Fallopian tube (tissue), 1 donor: ENCODE data around the gene SLC35E4.

DNA sequence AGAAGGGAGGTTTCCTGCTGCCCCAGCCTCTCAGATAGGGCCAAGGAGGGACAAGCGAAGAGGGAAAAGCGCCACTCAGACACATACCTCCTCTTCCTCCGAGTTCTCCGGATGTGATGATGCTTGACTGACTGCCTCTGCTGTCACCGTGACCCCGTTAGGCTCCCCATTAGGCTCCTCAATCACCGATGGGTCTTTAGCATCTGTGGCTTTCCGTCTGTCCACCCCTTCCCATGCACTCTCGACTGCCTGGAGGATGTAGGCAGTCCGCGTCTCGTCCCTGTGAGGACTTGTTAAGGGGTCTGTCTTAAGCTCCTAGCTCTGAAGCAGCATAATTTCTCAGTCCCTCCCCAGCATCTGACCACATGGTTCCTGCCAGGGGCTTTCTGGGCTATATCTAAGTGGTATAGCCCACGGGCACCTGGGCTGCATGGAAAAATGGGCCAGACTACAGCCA lies 33.5 kb downstream of the ASCC2 start:
- PRO-cap: no peak

DNA sequence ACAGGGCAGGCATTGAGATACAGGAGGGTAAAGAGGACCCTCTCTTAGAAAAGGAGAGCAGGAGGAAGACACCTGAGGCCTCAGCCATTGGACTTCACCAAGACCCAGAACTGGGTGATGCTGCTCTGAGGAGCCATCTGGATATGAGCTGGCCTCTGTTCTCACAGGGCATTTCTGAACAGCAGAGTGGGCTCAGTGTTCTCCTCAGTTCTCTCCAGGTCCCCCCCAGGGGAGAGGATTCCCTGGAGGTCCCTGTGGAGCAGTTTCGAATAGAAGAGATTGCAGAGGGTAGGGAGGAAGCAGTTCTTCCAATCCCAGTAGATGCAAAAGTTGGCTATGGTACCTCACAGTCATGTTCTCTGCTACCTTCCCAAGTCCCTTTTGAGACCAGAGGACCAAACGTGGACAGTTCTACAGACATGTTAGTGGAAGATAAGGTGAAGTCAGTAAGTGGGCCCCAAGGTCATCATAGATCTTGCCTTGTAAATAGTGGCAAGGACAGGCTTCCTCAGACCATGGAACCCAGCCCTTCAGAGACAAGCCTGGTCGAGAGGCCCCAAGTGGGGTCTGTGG lies 60.4 kb upstream of the HORMAD2 start:
- PRO-cap: unidirectional peak, plus-strand start at position 278 of the sequence

DNA sequence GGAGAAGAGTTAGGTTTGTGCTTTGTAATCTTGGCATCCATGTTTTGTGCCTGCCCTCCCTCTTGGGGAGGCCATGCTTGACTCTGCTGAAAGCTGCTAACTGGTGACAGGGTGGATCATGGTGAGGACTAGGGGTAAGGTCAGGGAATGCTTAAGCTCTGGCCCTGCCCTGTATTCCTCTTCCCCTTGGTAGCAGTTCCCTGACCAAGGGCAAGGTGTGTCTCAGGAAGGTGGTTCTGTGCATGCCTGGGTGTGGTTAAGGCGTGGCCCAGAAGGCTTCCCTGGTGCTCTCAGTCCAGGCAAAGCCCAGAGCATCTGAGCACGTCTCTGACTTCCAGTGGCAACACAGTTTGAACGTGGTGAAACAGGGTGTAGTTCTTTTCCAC lies 53.2 kb upstream of the HORMAD2 start:
- PRO-cap: no peak

DNA sequence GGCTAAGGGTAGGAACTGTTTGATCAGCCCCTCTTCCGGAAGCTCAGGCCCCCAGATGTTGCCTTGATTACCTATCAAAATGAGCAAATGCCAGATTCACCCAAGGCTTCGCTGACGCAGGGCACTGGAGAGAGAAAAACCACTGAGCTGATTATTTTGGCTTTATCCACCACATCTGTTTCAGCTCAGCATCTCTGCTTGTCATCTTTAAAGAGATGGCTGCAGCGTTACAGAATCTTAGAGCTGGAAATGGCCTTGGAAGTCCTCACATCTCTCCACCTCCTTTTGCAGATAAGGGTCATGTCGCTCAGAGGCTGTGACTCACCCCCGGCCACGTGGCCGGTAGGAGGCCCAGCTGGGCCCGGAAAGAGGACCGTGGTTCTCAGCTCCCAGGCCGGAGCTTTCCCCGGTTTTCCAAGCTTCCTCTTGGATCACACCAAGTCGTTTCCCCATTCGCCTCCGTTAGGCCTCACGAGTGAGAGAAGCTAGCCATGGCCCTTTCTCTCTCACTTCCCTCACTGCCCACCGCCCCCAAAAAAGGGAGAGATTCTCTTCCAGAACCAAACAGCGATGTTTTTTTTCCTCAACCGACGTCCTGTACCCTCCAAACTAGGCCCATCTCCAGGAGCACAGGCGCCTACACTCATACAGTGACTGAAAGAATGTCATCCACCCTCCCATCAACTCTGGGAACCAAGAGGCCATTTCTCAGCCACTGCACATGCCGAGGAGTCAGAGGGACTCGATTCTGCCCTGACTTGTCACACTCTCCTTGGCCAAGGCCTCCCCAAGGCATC lies 37.7 kb downstream of the LIF start:
- PRO-cap: unidirectional peak, plus-strand start at position 345 of the sequence

- PRO-cap: no peak
These were observed 33.7 kb downstream of the LIF start for GRCh38 chr22:30212877-30213264.

- PRO-cap: unidirectional peak, plus-strand start at chr22:30235026
These were observed 11.7 kb downstream of the LIF start for GRCh38 chr22:30234797-30235341.

GRCh38 chr22:30245449-30246321 lies 874 bp downstream of the LIF start:
- PRO-cap: unidirectional peak, plus-strand start at chr22:30245842; unidirectional peak, plus-strand start at chr22:30246190

GRCh38 chr22:30273200-30273843 lies 6.7 kb upstream of the OSM start:
- PRO-cap: no peak

- PRO-cap: bidirectional peak, plus-strand start at chr22:30424163, minus-strand start at chr22:30424168
These were observed 1.5 kb upstream of the MTFP1 start for GRCh38 chr22:30424001-30424571.

DNA sequence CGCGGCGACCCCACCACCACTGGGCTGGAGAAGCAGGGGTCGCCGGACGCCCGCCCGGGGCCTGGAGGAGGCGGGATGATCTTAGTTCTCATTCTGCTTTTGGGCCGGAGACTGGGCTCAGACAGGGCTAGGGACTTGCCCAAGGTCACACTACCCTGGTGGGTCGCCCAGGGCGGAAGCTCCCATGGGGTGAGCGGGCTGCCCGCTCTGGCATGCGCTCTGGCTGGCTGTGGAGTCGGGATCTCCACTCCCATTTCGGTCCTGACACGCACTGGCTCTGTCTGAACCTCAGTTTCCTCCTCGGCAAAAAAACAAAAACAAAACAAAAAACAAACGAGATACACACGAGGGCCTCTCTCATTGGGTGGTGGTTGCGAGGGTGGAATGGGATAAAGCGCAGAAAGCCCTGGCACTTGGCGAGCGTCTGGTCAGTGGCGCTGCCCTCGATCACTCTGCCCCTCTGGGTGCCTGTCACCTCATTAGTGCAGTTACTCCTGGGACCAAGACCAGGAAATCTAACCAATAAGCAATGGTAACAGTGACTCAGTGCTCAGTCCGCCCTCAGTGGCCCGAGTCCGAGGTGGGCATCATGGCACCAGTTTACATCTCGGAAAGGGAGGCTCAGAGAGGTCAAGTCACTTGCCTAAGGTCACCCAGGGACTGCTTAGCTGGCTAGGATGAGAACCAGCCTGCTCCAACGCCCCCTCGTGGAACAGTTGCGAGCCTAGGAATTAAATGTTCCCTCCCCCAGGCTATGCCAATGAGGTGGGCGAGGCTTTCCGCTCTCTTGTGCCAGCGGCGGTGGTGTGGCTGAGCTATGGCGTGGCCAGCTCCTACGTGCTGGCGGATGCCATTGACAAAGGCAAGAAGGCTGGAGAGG lies 638 bp downstream of the MTFP1 start:
- PRO-cap: bidirectional peak, plus-strand start at position 788 of the sequence, minus-strand start at position 454 of the sequence

GRCh38 chr22:30474943-30475621 lies 3.3 kb upstream of the SEC14L3 start:
- PRO-cap: bidirectional peak, plus-strand start at chr22:30475276, minus-strand start at chr22:30475143

- PRO-cap: no peak
These were observed 8.7 kb downstream of the TCN2 start for GRCh38 chr22:30615433-30616240.

DNA sequence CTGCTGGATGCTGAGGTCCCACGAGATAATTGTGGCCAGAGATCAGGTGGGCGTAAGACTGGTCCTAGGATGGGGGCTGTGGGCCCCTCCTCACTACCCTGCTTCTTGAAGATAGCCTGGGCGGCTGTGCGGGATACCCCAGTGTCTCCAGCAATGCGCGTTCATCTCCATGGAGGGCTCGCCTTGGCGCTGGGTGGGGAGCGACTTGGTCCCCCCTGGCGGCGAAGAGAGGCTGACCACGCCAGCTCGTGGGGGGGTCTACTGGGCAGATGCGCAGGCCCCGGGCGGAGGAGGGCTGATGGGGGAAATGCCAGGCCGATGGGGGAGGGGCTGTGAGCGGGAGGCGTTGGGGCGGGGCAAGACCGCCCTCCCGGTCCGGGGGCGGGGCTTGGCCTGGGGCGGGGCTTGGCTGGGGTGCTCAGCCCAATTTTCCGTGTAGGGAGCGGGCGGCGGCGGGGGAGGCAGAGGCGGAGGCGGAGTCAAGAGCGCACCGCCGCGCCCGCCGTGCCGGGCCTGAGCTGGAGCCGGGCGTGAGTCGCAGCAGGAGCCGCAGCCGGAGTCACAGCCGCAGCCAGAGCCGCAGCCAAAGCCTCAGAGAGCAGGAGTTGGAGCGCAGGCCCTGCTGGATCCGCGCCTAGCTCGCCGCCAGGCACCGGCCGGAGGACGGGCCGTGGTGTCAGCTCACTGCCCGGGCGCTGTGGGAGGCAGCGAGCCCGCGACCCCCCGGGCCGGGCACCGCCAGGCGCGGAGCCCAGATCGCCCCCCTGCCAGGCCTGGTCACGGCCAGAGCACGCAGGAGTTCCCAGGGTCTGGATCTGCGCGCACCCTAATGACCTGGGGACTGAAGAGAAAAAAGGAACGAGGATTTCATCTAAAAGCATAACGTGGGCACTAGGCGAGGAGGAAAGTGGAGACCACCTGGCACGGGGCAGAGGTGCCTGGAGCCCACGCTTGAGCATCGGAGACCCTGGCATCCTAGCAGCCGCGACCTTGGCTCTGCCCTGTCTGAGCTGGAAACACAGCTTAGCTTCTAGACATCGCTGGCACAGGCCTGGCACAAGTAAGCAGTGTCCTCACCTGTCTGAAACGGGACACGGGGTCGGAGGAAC lies at the start of gene SLC35E4:
Gene SLC35E4, plus strand, starts transcription at position 531 of the 1,109 bp plus-strand sequence.
- PRO-cap: bidirectional peak, plus-strand start at position 531 of the sequence, minus-strand start at position 273 of the sequence

DNA sequence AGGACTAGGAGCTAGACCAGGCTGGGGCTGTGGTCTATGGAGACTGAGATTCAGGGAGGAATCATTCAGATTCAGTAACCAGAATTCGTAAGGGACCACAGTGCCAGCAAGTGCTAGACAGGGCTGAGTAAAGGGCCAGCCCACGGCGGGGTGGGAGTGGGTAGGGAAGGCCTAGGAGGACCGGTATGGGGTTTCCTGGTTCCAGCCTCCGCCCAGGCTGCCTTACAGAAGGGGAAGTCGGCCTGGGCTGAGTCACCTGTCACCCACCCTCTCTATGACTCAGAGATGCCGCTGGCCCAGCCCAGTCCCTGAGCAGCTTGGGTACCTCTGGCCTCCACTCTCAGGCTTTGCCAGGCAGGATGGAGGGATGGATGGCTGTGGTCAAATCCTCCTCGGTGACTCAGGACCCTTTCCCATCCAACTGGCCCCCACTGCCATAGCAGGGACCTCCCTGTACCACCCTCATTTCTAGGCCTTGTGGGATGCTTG lies 13.8 kb downstream of the SLC35E4 start:
- PRO-cap: no peak

GRCh38 chr22:30668400-30668972 lies 811 bp upstream of the DUSP18 start:
- PRO-cap: no peak

DNA sequence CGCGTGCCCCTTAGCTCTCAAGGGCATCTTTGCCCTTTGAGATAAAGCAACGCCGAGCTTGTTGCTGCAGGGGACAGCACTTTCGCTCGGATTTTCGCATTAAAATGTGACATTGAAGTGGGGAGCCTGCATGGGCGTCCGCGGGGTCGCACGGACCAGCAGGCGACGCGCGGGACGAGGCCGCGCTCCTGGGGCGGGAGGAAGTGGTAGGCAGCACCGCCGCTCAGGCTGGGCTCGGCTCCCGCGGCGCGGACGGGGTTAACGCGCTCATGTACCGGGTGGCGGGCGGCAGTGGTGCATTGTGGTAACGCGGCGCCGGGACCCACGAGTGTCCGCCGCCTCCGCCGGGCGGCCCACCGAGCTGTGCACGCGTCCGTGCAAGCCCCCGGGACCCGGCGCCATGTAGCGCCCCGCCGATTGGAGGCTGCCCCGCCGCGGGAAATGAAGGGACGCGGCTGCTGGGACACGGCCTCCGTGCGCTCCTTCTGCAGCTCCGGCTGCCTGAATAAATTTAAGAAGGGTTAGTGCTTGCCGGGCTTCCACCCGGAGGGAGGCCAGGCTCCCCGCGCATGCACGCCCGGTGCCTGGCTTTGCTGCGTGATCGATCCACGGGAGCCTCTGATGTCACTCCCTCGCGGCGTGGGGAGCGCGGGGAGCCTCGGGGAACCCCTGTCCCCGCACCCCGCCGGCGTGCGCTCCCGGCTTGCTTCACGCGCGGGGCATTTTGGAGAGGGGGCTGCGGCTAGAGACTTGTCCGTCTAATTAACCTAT lies 127.7 kb downstream of the OSBP2 start:
- PRO-cap: no peak

GRCh38 chr22:30822961-30823513 lies 128.4 kb downstream of the OSBP2 start:
- PRO-cap: no peak

GRCh38 chr22:30878861-30879624 lies 89.5 kb downstream of the MORC2 start:
- PRO-cap: no peak

GRCh38 chr22:30972171-30973263 lies 3.9 kb upstream of the MORC2 start:
- PRO-cap: no peak

DNA sequence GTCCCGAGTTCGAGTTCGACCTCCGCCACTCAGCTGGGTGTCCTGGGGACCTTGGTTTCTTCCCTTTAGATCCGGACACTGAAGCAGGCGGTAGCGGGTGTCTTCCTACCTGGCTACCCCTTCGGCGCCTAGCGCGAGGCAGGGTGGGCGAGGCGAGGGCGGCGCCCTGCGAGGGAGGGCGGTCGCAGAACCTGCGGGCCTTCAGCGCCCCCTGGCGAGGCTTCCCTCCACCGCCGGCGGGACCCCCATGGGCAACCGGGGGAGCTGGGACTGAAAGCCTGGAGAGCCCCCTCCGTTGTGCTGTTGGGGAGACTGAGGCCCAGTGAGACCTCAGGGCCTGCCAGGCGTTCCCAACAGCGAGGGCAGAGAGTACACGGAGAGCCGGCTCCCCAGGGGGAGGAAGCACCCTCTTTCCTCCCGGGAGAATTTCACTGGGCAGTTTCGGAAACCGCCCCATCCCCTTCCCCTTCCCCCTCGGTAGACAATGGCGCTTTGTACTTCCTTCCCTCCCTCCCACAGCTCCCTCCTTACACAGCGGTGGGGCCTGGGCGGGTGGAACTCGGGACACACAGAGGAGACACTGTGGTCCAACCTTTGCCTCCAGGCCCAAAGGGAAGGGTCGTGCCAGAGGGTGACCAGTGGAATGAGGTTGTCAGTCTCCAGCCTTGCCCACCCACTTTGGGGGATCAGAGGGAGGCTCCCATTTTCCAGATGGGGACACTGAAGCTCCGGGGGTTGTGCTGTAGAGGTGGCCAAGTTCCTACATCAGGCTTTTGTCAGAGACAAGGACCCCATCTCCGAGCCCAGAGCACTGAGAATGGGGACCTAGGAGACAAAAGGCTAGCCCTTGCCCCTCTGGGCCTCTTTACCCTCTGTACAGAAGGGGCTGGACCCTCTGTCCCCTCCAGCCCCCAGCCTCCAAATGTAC lies 4.3 kb downstream of the SMTN start:
- PRO-cap: bidirectional peak, plus-strand start at position 113 of the sequence, minus-strand start at position 140 of the sequence